Peripheral blood mononuclear cell (primary cell): ENCODE data around the gene PLD4.

- PRO-cap, 8 experiments: no peak in any of the 8 experiments
These were observed 13.0 kb downstream of the ZFYVE21 start for GRCh38 chr14:103728419-103729184.

GRCh38 chr14:103748410-103748916, 32.9 kb downstream of the ZFYVE21 start:
- PRO-cap, 8 experiments: peak in 2 of 8 experiments; most common minus-strand start chr14:103748629 (in 1)

DNA sequence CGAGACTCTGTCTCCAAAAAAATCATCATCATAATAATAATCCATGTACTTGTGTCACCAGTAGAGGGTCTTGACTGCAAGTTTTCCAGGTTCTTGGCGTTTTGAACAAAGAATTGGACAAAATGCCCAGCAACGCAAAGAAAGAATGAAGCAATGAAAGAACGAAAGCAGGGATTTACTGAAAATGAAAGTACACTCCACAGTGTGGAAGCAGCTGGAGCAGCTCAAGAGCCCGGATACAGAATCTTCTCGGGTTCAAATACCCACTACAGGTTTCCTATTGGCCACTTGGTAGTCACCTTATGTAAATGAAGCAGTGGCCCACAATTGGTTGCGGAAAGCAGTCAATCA, 14.9 kb upstream of the PPP1R13B start:
- PRO-cap, 8 experiments: no peak in any of the 8 experiments

DNA sequence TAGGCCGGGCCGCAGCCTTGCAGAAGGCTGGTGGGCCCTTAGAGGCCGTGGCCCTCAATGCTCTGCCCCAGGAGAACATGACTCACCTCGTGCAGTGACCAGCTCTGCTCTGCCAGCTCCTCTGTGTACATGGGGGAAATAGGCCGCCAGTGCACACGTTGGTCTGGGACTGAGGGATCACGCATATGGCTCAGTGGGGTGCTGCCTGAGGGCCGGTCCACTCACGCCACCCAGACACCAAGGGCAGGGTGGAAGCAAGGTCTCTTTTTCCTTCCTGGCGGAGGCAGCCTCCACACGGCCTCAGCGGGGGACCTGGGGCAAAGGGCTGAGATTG, 32.1 kb downstream of the ATP5MJ start:
- PRO-cap, 8 experiments: no peak in any of the 8 experiments

- PRO-cap, 8 experiments: no peak in any of the 8 experiments
These were observed 12.8 kb downstream of the ATP5MJ start for GRCh38 chr14:103908408-103909018.

GRCh38 chr14:104268056-104268426, 129.7 kb downstream of the KIF26A start:
- PRO-cap, 8 experiments: no peak in any of the 8 experiments

GRCh38 chr14:104510626-104511225, 68.8 kb upstream of the C14orf180 start:
- PRO-cap, 8 experiments: no peak in any of the 8 experiments

DNA sequence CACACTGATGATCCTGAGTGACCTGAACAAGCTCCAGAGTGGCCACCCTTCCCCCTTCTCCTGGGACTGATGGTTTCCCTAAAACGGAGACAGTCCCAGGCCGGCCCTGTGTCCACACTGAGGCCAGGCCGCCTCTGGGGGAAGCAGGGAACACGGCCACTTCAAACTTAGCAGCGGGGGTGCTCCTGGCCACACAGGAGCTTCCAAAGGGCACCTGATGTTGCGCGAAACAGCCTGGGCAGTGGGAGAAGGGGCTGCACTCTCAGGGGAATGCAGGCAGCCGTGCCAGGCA, 606 bp downstream of the C14orf180 start:
- PRO-cap, 8 experiments: no peak in any of the 8 experiments

DNA sequence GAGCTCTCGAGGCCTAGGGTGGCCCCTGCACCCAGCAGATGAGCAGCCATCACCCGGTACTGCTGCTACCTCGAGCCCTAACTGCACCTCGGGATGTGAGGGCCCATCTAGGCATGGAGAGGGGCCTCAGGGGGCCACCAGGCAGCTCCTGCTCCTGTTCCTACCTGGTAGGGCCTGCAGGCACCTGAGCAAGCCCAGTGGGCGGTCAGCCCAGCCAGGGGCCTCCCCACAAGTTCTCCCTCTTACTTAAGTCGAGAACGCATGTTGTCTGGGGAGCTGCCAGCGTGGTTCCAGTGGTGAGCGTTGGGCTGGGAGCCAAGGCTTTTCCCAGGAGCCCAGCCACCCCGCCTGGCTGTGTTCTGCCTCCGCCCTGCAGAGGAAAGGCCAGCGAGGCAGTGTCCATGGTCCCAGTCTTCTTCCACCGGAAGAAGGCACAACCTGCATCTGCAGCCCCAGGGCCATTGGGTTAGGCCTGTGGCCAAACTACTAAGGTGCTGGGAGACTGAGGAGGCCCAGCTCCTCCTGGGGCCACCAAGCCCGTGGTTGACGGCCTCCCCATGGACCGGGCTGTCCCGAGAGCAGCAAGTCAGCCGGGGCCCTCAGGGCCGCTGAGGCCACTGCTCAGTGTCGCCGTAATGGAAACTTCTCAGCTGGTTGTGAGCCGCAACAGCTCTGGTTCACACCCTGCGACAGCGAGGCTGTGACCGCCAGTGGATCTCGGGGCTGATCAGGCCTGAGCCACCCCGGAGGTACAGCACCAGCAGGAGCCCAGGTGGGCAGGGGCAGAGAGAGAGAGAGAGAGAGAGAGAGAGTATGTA, 1.5 kb downstream of the C14orf180 start:
- PRO-cap, 8 experiments: no peak in any of the 8 experiments

DNA sequence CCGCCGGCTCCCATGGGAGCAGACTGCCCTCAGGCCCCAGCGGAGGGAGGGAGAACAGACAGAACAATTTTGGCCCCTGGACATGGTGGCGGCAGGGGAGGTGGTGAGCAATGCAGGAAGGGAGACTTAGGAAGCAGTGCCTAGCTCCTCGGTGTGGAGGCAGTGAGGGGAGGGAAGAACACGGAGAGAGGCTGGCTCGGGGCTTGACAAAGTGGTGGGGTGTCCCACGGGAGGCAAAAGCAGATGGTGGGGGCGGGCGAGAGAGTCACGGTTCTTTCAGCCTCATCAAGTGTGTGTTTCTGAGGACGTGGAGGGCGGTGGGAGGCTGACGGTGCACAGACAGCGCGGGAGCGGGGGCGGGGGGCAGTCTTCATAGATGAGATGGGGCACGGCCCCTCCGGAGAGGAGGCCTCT, 33.1 kb upstream of the INF2 start:
- PRO-cap, 8 experiments: no peak in any of the 8 experiments

DNA sequence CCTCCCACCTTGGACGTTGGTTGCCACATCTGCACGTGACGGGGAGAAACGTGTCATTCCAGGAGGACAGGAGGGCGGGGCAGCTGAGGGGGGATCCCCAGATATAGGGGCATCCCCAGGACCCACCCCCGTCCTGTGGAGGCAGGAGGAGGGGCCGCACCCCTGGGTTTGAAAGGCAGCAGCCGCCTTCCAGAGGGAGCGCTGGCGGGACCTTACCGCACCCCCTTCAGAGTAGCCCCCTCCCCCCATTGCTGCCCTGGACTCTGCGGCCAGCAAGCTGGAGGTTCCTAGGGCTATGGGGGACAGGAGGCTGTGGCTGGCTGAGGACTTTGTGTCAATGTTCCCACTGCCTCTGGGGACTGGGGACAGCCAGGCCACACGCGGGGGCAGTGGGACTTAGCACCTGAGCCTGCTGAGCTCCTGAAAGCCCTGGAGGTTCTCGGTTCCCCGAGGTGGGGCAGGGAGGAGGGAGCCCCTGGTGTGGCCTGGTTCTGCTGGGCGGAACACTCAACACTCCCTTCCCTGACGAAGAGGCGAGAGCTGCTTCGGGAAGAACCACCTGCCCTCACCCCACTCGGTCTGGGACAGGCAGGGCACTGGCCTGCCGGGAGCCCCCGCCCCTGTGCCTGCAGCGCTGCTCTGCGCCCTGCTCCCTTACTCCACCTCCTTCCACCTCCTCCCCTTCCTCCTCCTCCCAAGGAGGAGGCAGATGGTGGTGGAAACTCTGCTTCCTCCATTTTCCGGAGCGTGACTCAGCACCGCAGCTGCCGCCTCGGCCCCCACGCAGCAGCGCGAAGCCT, 12.0 kb upstream of the INF2 start:
- PRO-cap, 8 experiments: peak in 2 of 8 experiments; most common minus-strand start position 656 of the sequence (in 1)

DNA sequence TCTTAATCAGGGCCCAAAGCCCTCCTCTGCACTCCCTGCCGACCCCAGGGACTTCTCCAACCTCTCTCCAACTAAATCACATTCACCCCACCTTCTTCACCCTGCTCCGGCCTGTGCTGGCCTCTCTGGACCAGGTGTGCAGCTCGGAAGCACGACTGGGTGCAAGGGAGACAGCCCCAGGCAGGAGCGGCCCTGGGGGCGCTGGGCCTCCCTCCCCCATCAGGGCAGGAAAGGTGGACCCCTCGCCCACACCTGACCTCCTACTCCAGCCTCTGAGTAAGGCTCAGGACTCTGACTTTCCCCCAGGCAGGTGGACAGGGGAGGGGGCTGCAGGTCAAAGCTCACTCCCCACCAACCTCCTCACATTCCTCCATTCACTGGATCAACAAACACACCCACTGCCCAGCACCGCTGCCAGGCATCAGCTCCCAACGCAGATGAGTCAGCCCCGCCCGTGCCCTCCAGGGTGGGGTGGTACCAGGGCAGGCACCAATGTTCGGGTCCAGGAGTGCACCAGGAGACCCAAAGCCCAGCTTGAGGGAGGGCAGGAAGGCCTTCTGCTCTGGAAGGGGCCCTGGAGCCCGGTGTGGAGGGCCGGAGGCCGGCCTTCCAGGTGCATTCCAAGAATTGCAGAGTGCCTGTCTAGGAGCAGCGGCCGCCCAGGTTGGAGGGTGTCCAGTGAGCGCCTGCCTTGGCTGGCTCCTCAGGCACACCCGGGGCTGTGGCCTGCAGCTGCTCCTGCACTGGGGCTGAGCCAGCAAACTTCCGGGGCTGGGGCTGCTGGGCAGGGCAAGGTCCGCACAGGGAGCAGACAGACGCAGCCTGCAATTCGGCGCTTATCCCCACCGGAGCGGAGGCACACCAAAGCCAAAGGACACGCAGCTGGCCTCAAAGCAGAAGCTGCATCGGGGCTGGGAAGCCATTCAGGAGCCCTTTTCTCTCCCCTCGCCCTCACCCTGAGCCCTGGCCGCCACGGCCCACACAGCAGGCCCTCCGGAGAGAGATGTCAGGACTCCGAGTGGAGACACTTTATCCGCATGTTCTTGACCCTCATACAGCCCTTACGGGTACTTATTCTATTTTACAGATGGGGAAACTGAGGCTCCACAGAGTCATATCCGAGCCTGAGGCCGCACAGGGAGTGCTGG, 1.5 kb upstream of the INF2 start:
- PRO-cap, 8 experiments: no peak in any of the 8 experiments

- PRO-cap, 8 experiments: no peak in any of the 8 experiments
These were observed 5.4 kb downstream of the INF2 start for GRCh38 chr14:104694537-104695409.

GRCh38 chr14:104768390-104769262, 15.7 kb downstream of the SIVA1 start:
- PRO-cap, 8 experiments: no peak in any of the 8 experiments

GRCh38 chr14:104772699-104773296, 19.9 kb downstream of the SIVA1 start:
- PRO-cap, 8 experiments: no peak in any of the 8 experiments

DNA sequence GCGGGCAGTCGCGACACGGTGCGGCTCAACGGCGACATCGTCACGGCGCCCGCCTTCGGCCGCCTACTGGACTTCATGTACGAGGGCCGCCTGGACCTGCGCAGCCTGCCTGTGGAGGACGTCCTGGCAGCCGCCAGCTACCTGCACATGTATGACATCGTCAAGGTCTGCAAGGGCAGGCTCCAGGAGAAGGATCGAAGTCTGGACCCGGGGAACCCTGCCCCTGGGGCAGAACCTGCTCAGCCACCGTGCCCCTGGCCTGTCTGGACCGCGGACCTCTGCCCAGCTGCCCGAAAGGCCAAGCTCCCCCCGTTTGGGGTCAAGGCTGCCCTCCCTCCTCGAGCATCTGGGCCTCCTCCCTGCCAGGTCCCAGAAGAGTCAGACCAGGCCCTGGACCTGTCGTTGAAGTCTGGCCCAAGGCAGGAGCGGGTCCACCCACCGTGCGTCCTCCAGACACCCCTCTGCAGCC, 502 bp downstream of the ZBTB42 start:
- PRO-cap, 8 experiments: no peak in any of the 8 experiments

DNA sequence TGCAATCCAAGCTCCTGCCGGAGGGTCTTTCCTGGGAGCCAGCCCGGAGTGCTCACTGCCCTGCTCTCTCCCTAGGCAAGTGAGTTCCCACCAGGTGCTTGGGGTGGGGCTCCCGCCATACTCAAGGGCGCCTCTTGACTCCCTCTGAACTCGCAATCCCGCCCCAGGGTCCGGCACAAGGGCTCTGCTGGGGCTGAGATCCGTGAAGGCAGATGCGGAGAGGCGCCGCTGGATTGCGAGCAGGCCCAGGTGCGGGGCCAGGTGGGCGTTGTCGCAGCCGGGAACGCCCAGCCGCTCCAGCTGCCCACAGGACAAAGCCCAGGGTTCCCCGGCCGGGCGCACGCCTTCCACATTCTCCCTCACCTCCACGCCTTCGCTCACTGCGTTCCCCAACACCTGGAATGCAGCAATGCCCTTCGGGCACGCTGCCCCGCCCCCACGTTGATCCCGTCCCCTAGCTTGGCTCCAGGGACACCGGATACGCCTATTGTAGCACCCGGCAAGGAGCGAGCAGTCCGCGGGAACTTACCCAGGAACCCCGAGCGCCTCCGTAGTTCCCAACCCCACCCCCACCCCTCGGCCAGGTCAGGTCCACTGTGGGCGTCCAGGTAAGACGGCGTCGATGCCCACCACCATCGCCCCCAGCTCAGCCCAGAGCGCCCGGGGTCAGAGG, 905 bp upstream of the CEP170B start:
- PRO-cap, 8 experiments: no peak in any of the 8 experiments

DNA sequence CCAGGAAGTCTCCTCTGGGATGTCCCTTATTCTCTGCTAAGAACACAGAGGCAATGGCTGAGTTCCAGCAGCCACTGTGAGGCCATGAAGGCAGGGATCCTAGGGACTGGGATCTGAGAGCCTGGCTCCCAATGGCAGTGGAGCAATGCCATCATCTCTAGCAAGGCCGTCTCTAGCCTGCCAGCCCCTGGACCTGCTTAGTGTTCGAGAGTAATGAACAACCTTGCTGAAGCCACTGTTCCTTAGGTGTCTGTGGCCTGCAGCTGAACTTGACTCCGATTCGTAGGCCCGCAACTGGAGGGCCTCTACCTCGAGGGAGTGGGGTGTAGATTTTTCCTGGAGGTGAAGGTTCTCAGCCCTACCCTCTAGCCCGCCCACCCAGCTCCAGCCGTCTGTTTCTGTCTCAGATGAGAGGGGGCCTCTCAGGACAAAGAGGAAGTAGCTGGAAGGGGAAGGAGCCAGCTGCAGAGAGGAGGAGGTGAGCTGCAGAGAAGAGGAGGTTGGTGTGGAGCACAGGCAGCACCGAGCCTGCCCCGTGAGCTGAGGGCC, at the start of gene PLD4:
PLD4 (plus strand) TSS at position 488 of the 549 bp plus-strand sequence.
- PRO-cap, 8 experiments: peak in 4 of 8 experiments; most common plus-strand start position 488 of the sequence (in 4)

DNA sequence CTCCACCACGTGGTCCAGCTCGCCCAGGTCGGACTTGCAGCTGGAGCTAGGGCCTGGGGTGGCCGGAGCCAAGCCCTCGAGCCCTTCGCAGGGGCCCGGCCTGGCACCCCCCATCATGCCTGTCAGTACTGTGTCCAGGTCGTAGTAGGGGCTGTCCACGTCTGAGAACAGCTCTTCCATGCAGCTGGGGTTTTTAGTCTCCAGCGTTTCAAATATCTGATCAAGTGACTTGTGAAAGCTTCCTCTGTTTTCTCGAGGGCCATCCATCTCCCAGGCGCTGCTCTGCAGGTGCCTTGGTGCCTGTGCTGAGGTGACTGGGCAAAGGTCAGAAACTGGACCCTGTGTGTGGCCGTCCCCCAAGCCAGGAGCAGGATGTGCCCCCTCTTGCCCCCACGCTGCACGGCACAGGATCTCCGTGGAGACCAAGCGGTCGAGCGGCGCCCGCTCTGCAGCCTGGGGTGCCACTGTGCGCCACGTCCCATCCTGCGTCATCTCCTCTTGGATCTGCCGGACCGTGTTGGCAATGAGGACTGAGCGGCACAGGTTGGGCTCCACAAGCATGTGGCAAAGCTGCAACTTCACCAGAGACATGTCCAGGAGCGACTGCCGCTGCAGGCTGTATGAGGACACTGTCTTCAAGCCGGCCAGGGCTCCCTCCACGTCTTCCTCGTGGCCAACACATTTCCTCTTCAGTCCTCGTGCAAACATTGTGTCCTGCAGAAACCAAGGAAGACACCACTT, 9.5 kb downstream of the CDCA4 start:
- PRO-cap, 8 experiments: peak in 1 of 8 experiments; most common minus-strand start position 496 of the sequence (in 1)

DNA sequence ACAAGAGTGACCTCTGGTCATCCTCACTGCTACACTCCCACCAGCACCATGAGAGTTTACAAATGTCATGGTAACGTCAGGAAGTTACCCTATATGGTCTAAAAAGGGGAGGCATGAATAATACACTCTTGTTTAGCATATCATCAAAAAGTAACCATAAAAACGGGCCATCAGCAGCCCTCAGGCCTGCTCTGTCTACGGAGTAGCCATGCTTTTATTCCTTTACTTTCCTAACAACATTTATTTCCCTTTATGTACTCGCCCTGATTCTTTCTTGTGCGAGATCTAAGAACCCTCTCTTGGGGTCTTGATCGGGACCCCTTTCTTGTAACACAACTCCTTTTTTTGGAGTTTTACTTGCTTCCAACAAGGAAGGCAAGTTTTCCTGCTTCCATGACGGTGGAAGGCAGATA, 11.8 kb upstream of the CDCA4 start:
- PRO-cap, 8 experiments: no peak in any of the 8 experiments